Measurements from ENCODE around the genes RPS15 and IZUMO4.

DNA sequence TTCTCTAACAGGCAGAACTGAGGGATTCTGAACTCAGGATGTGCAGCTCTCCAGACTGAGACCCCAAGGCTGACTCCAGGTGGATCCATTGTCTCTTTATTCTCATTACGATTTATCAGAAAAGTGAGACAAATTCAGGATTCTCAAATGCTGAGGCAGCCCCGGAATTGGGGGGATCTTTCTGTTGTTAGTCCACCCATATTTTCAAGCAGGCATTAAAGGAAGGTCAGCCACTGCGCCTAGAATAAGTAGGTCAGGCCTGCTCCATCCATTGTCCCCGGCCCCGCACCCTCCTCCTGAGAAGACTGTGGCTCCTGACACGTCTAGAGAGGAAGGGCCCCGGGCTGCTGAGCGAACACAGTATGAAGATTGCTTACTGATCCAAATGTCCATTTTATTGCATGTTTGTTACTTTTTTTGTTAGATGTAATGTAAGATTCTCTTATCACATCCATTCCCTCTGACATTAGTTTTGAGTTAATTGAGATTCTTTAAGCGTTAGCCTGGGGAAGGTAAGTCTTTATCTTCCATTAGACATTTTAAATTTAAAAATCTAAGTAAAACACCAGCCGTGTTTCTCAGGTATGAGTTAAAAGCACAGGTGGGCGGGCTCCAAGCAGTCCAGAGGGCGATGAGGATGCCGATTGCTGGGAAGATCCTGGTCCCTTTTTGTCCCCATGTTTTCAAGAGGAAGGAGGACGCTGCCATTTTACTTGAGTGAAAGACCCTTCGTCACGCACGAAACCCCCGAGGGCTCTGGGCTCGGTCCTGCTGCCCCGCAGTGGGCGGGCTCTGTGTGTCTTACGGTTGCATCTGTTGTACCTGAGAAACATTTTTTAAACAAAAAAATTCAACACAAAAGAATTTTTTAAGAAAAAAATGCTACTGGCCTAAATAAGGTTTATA is 10.1 kb upstream of the RPS15 start:
- PRO-cap = no peak

DNA sequence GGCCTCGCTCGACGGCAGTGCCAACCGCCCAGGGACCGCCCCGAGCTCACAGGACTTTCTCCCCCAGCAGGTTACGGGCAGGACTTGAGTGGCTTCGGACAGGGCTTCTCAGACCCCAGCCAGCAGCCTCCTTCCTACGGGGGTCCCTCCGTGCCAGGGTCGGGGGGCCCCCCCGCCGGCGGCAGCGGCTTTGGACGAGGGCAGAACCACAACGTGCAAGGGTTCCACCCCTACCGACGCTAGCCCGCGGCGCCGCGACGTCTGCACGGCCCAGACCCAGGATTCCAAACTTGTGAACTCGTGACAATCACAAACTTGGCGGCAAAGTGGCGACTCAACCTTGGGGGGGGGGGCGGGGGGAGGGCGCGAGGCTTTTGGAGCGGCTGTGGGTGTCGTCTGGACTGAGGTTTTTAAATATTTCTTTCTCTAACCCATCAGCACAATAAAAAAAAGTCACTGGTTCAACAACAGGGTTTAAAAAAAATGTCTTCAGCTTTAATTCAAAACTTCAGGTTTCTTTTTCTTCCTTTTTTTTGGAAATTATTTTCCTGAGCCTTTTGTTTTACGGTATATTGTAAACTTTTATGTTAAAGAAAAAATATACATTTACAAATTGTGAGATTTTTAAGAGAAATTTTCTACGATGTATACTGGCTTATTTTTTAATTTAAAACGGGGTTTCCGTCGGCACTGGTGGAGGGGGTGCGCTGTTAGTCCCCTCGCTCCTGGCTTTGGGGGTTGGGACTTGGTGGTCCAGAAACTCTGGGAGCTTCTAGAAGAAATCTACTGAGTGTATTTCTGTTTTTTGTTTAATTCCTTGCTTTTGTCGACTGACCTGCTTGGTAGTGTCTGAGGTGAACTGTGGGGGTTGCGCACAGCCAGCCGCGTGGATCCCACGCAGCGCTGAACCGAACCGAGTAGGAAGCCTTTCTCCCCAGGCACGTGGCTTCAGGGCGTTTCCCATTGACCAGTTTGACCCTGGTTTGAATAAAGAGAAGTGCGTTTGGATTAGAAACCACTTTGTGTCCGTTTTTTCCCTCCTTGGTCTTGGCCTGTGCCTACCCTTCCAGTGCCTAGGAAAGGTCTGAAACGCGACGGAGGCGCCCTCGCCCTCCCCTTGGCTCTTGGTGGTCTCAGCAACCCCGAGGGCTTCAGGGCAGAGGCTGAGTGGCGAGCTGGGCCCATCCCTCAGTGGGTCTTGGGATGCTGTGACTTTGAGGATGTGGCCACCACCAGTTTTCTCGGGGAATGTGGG is 3.1 kb upstream of the RPS15 start:
- PRO-cap = no peak

DNA sequence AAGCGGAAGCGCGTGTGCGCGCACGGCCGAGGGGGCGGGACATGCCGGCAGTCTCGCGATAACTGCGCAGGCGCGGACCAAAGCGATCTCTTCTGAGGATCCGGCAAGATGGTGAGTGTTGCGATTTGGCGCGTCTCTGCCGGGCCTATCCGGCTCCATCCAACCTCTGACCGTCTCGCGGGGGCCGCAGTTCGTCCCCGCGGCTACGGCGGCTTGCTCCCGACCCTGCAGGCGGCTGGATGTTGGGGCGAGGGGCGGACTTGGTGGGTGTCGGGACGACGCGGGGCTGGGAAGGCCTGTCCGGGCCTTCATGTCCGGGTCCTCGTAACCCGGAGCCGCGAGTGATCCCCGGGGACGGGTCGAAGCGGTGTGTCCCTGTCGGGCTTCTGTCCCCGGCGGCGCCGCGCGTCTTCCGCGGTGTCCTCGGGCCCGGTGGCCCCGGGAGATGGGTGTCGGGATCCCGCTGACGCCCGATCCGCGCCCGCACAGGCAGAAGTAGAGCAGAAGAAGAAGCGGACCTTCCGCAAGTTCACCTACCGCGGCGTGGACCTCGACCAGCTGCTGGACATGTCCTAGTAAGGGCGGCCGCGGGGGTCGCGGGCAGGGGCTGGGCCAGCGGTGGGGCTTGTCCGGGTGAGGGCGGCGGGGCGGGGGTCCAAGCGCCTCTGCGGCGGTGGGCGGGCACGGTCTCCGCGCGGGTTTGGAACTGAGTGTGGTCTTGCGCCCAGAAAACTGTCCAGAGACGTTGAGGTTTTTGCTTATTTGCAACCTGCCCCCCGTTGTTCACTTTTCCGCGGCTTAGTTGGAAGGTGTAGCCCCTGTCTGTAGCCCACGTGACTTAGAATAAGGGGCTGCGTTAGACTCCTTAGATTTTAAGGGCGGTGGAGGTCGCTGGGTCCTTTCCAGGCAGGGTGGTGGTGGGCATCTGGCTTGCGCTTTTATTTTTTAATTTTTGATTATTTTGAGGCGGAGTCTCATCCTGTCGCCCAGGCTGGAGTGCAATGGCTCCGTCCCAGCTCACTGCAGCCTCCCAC is at the start of gene RPS15:
RPS15 (plus strand) TSS at position 79 of the 1,034 bp plus-strand sequence.
- PRO-cap = unidirectional peak, plus-strand start at position 88 of the sequence

- PRO-cap = bidirectional peak, plus-strand start at chr19:1592415, minus-strand start at chr19:1592341
Observed at GRCh38 chr19:1592092-1592585, 526 bp downstream of the MBD3 start.

GRCh38 chr19:1632854-1633387 is 19.5 kb downstream of the TCF3 start:
- PRO-cap = no peak

- PRO-cap = bidirectional peak, plus-strand start at chr19:1653101, minus-strand start at chr19:1652849
Observed at GRCh38 chr19:1652987-1653725, 741 bp upstream of the TCF3 start.

GRCh38 chr19:1668316-1669557 is 16.3 kb upstream of the TCF3 start:
- PRO-cap = no peak

GRCh38 chr19:1747069-1747577 is 6.2 kb upstream of the ONECUT3 start:
- PRO-cap = no peak

- PRO-cap = no peak
Observed at GRCh38 chr19:1773189-1773726, 20.0 kb downstream of the ONECUT3 start.

- PRO-cap = no peak
Observed at GRCh38 chr19:1837248-1838246, 10.7 kb downstream of the REXO1 start.

DNA sequence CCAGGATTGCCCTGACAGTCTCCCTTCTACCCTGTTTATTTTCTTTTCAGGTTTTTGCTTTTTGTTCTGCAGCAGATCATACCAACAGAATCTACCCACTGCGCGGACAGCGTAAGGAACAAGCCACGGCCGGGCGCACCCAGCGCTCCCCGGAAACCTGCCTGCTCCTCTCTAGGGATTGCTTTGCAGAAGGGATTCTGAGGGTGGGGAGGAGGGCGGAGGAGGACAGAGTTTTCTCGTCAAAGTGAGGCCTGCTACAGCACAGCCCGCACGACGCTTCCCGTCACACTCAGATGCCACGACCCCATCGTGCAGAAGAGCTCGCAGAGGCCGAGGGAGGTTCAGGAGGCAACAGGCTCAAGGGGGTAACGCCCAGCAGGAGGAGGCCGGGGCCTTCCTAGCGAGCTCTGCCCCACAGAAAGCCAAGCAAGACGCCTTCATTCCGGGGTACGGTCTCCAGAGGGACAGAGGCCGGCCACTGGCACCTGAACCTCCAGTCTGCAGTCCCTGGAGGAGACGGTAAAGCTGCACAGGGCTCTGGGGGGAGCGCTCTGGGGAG is 7.0 kb downstream of the REXO1 start:
- PRO-cap = no peak

GRCh38 chr19:1851675-1852923 is 3.8 kb upstream of the REXO1 start:
- PRO-cap = no peak

DNA sequence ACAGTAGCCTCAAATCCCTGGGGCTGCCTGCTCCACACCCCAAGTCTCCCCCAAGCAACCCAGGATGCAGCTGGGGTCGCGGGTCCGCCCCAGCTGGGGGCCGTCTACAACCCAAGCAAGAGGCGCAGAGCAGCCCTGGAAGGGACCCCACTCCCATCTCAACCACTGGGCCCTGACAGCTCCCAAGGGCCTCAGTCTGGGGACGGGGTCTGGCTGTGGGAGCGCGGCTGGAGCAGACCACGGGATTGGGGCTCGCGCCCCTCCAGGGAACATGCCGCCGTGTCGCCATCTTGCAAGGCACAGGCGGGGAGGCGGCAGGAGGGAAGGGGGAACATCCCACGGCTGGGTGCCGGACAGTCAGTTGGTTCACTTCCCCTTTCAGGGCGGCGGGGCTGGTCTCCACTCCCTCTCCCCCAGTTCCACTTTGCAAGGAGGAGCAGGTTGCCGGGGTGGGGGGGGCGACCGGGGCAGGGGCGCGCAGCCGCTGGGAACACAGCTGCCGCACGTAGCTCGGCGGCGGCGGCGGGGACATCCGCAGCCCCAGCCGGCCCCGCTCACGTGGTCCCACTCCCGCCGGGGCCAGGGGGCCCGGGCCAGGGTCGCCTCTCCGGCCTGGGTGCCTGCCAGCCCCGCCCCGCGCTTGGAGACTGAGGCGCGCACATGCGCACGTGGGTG is 6.7 kb downstream of the KLF16 start:
- PRO-cap = no peak

GRCh38 chr19:1862031-1862685 is 1.2 kb downstream of the KLF16 start:
- PRO-cap = no peak

DNA sequence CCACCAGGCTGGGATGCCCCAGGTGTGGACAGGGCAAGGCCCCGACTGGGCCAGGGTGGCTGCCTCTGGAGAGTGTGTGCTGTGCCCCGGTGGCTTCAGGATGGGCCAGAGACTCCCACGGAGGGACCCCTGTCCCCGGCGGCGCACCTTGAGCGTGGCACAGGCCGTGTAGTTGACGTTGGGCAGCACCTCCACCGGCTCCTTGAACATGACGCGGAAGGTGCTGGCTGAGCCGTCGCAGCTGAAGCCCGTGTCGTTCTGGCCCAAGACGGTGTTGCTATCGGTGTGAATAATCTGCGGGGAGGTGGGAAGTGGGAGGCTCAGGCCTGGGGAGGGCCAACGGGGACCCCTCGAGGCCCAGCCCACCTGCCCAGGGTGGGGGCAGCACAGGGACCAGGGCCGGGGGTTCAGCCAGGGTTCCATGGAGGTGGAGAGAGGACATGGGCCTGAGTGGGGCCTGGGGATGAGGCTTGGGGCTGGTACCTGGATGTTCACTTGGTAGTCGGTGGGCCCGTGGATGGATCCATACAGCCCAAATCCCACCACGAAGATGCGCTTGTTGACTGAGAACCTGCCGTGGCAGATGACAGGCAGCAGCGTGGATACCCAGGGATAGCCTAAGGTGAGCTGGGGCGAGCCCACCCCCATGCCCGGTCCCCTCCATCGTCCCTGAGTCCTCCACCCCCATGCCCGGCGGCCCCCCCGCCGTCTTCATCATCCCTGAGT is 28.7 kb downstream of the BTBD2 start:
- PRO-cap = no peak

DNA sequence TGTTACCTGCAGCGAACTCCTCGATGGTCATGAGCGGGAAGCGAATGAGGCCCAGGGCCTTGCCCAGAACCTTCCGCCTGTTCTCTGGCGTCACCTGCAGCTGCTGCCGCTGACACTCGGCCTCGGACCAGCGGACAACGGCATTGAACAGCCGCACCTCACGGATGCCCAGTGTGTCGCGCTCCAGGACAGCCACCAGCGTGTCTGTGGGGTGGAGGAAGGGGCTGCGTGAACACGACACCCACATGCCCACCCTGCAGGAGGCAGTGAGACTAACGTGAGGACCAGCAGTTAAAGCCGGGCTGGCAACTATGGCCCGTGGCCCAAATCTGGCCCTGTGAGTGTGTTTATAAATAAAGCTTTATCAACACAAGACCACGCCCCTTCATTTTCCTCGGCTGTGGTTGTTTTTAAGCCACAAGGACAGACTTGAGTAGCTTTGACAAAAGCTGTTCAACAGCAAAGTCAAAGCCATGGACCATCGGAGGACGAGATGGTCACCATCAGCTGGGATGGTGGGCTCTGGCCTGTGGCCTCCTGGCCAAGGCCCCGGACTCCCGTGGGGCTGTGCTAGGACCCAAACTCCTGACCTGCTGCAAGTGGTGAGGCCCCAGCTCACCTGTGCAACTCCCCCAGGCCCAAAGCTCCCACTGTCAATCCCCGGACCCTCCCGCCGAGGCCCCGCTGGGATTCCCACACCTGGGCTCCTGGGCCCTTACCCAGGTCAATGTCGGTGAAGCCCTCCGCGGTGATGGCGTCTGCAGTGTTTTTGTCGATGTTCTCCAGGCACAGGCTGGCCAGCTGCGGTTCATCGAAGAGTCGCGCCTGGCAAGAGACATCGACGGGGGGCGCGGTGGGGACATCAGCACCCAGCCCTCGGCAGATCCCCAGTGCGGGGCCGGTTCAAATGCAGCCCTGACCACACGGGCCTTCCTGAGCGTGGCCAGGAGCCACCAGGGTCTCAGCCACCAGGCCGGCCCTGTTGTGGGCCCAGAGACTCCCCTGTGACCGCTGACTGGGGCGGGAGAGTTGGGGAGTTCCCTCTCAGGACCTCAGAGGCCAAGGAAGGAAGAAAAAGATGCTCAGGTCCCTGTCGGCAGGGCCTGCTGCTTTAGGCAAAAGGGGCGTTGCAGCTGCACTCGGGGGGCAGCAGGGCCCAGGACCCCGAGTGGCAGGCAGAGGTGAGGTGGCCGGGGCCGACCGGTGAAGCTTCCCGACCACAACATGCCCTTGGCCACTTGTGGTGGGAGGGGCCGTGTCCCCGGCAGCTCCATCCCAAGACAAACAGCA is 25.1 kb downstream of the BTBD2 start:
- PRO-cap = no peak

- PRO-cap = bidirectional peak, plus-strand start at chr19:2056526, minus-strand start at chr19:2056518; bidirectional peak, plus-strand start at chr19:2056631, minus-strand start at chr19:2056578
Observed at GRCh38 chr19:2056235-2057144, 5.4 kb upstream of the MKNK2 start.

DNA sequence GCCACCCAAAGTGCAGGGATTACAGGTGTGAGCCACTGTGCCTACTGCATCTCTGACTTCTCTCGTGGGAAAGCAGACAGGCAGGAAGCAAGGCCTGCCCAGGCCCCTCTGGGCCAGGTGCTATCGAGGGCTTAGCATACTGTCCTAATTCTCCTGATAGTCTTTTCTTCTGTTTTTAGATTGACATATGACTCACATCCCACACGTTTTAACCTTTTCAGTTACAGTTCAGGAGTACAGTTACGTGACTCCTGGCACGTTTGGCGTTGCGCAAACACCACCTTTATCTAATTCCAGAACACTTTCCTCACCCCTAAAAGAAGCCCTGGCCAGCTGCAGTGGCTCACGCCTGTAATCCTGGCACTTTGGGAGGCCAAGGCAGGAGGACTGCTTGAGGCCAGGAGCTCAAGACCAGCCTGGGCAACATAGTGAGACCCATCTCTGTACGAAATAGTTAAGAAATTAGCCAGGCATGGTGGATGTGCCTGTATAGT is 9.0 kb downstream of the MOB3A start:
- PRO-cap = no peak

DNA sequence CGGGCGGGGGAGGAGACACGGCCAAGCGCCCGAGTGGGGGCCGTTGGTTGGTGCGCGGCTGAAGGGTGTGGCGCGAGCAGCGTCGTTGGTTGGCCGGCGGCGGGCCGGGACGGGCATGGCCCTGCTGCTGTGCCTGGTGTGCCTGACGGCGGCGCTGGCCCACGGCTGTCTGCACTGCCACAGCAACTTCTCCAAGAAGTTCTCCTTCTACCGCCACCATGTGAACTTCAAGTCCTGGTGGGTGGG is at the start of gene IZUMO4:
IZUMO4 (plus strand) TSS at position 85 of the 246 bp plus-strand sequence.
- PRO-cap = unidirectional peak, plus-strand start at position 88 of the sequence; unidirectional peak, plus-strand start at position 145 of the sequence

DNA sequence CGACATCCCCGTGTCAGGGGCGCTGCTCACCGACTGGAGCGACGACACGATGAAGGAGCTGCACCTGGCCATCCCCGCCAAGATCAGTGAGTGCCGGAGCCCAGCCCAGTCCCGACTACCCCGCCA is 225 bp downstream of the IZUMO4 start:
- PRO-cap = no peak

Measured in bile duct (tissue), 1 donor.